Epithelial cell of esophagus (primary cell): ENCODE measurements around a stretch of chr15.

DNA sequence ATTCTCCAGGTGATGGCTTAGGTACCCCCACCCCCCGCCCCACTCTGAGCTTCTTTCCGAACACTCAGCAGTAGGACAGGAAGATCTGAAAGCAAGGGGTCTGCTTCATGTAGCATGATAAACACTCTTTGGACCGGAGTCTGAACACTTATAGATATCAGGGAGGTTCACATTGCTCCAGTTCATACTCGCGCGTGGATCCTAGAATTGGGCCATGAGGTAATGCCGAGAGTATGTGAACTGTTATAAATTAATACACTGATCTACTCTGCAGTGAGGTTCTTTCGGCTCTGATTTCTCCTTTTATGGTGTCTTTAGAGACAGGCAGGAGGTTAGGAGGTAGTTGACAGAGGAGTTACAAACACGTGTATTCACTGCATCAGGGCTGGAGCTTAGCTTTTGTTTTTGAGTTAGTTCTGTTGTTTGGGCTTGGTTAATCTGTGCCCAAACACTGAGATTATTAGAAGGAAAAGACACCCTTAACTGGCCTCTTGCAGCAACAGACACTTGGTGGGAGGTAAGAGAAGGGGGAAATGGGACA lies 223.0 kb downstream of the THSD4 start:
- RRBS, result no CpG with 5 or more reads among the region's 9 CpGs

- RRBS, result no CpG with 5 or more reads among the region's 18 CpGs
These were observed 149.9 kb upstream of the NR2E3 start for GRCh38 chr15:71660345-71660943.

DNA sequence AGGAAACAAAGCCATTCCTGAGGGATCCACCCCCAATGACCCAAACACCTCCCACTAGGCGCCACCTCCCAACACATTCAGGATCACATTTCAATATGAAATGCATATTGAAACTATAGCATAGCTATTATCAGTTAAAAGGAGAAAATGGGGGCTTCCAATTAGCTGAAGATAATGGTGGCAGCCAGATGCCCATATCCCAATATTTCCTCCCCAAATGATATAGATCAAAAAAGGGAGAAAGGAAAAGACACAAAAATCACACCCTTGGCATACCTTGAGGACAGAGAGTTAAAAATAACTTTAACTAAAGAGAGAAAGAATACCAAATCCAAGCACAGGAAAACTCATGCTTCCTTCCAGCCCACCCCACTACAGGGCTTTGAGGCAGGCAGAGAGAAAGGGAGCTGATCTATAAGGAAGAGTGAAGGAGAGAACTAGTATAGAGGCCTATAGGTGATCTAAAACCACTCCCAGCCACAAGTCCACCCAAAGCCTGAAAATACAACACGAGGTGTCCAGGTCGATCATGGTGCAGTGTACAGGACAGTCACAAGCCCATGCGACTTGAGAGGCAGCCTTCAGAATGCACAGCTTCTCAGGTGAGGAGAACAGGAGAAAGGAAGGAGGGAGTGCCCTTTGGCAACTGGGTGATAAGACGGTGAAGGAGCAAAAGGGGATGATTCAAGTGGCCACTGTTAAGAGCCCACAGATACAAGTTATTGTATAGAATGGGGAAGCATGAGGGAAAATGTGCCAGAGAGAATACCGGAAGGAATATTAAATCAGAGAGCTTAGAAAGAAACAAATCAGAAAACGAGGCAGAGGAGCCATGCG lies 113.7 kb upstream of the NR2E3 start:
- RRBS, result no CpG with 5 or more reads among the region's 8 CpGs

DNA sequence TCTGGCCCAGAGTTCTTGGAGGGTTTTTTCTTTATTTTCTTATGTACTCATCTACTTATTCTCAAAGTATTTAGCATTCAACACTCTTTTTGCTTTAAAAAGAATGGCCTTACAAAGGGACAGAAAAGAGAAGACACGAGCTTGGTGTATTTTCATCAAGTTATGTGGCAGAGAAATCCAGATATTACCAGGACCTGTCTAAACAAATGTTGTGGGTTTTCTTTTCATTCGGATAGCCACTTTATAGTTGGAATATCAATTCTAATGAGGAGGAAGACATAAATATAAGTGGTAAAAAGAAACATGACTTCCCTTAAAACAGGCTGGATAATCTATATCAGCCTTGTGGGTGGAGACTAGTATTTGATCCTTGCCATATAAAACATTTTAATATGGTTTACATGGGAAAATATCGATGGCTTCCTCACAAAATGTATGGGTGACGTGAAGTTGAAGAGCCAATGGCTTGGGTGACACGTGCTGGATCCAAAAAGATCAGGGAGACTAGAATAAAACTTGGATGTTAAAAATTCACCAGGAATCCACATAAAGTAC lies 29.5 kb upstream of the NR2E3 start:
- RRBS, result no CpG with 5 or more reads among the region's 5 CpGs

- RRBS, result no CpG with 5 or more reads among the region's 14 CpGs
These were observed 20.3 kb upstream of the NR2E3 start for GRCh38 chr15:71789957-71790649.

GRCh38 chr15:71818279-71818627 lies 7.9 kb downstream of the NR2E3 start:
- RRBS, result no CpG with 5 or more reads among the region's 4 CpGs

GRCh38 chr15:72169932-72170845 lies 27.4 kb downstream of the GRAMD2A start:
- RRBS, result no CpG with 5 or more reads among the region's 21 CpGs

DNA sequence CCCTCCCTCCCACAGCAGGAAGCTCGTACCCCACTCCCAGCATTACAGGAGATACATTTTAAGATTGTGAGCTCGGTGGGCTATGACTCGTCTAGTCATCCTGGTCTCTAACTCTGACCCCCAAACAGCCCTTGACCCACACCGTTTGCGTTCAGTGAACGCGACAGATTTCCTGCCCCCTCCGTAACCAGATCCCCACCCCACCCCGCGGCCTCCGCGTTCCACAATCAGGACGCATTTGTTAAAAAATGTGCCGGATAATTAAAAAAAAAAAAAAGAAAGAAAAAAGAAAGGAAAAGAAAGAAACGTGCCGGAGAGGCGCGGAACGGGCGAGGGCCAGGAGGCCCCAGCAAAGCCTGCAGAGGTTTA lies 1.4 kb downstream of the PKM start:
- RRBS, result under 1% methylated on average over 5 of the region's 20 CpGs

DNA sequence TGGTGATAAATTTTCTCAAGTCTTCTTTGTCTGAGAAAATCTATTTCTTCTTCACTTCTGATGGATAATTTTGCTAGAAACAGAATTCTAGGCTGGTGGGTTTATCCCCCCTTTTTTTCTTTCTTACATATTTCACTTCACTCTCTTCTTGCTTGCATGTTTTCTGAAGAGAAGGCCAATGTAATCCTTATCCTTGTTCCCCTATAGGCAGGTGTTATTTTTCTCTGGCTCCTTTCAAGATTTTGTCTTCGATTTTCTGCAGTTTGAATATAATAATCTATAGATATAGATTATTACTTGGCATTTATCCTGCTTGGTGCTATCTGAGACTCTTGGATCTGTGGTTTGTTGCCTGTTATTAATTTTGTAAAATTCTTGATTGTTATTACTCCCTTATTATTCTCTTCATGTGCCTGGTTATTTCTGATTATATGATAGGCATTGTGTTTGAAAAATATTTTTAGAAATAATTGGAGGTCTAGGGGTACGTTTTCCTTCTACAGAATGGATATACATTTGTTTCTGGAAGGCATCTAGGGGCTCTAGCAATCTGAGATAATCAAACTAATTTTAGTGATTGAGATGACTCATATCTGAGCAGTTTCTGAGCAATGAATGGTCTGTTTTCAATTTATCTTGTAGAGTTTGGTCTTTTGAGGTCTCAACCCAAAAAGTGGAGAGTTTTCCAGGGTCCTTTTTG lies 14.8 kb upstream of the CELF6 start:
- RRBS, result no CpG with 5 or more reads among the region's 2 CpGs

DNA sequence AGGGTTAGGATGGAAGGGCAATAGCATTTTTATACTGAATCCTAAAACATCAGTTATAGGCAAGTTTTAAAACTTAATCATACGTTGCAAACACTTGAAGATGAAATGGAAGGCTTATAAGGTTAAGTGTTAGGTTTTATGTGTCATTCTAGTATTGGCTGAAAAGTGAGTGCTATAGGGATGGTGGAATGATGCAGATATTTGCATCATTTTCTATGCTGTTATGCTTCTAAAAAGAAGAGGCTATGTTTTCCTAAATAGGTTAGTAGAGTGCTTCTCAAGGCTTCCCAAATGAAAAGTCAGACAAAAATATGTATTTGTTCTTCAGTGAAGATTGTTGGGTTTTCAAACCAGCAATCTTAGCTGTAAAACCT lies 23.3 kb downstream of the ARIH1 start:
- RRBS, result no CpG with 5 or more reads among the region's 1 CpG

DNA sequence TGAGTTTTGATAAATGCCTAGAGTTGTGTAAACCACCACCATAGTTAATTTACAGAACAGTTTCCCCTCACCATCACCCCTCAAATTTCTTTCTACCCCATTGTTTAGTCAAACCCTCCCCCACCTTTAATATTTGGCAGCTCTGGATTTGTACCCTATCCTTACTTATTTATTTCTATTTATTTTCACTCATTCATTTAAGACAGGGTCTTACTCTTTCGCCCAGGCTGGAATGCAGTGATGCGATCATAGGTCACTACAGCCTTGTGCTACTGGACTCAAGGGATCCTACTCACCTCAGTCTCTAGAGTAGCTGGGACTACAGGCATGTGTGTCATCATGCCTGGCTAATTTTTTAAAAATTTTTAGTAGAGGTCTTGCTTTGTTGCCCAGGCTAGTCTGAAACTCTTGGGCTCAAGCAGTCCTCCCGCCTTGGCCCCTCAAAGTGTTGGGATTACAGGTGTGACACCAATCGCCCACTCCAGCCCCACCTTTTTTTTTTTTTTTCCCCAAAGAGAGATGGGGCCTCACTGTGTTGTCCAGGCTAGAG lies 35.4 kb downstream of the ARIH1 start:
- RRBS, result no CpG with 5 or more reads among the region's 4 CpGs

GRCh38 chr15:72523380-72523764 lies 49.2 kb downstream of the ARIH1 start:
- RRBS, result no CpG with 5 or more reads among the region's 2 CpGs

DNA sequence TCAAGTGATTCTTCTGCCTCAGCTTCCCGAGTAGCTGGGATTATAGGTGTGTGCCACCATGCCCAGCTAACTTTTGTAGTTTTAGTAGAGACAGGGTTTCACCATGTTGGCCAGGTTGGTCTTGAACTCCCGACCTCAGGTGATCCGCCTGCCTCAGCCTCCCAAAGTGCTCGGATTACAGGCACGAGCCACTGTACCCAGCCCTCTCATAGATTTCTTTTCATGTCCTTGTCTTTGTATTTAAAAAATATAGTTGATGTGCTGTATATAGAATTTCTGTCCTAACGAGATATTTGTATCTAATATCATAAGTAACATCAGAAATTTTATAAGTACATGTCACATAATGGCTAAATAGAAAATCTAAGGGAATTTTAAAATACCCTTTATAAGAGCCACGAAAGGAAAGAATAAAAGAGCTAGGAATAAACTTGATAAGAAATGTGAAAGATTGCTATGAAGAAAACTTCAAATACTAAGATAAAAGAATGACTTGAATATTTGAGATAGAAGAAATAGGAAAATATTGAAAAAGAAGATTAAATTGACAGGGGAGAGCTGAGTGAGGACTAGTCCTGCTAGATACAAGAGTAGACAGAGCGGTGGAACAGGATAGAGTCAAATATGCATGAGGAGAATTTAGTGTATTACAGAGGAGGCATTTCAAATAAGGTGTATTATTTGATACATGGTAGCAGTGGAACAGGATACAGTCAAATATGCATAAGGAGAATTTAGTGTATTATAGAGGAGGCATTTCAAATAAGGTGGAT lies 76.8 kb downstream of the ARIH1 start:
- RRBS, result no CpG with 5 or more reads among the region's 8 CpGs

GRCh38 chr15:72564566-72564983 lies 89.9 kb upstream of the GOLGA6B start:
- RRBS, result no CpG with 5 or more reads among the region's 3 CpGs

GRCh38 chr15:73019286-73019593 lies 33.0 kb upstream of the NEO1 start:
- RRBS, result no CpG with 5 or more reads among the region's 3 CpGs

GRCh38 chr15:73054382-73055189 lies 2.3 kb downstream of the NEO1 start:
- RRBS, result no CpG with 5 or more reads among the region's 7 CpGs

- RRBS, result no CpG with 5 or more reads among the region's 2 CpGs
These were observed 133.4 kb downstream of the NEO1 start for GRCh38 chr15:73185532-73186167.

GRCh38 chr15:73264836-73265178 lies 104.0 kb downstream of the HCN4 start:
- RRBS, result no CpG with 5 or more reads among the region's 5 CpGs

DNA sequence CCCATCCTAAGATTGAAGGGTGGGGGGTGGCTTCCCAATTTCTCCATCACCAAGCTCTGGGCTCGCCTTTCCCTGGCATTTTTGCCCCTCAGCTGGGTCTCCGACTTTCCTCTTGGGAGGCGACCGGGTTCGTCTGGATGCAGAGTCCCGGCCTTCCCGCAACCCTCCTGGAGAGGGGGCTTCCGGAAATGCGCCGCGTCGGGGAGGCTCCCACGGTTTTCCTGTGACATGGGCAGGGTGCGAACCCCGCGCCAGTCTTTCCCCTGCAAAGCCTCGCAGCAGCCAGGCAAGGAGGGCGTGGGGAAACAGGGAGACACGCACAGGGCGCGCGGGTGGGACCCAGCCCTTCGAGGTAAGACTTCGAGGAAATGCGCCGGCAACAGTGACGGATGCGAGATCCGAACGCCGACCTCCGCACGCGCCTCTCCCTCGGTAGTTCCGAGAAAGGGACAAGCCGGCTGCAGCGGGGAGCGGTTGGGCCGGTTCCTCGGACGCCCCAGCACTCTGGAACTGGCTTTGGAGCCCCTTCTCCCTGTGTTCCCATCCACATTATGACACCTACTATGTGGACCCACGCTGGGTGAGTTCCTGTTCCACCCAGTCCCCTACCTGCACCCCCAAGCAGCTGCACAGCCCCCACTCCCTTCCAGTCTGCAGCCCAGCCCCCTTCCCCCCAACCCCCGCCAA lies 566 bp upstream of the HCN4 start:
- RRBS, result 2% methylated on average over 9 of the region's 44 CpGs